Bronchus (tissue), 1 donor: ENCODE measurements around a stretch of chr16.

- PRO-cap, result no peak
Measured at GRCh38 chr16:50734763-50735136, 7.1 kb upstream of the CYLD start.

DNA sequence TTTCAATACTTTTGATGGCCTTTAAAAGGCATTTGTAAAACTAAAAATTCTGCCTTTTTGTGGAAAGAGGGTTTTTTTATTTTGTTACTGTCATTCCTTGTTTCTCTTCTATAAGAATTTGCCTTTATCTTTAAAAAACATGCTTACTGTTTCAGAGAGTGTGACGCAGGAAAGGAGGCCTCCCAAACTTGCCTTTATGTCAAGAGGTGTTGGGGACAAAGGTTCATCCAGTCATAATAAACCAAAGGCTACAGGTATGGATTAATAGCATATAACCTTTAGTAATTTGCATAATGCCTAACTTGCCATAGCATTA, 34.1 kb downstream of the CYLD start:
- PRO-cap, result no peak

GRCh38 chr16:50938787-50939084, 196.8 kb downstream of the CYLD start:
- PRO-cap, result no peak

GRCh38 chr16:51057952-51058404, 93.1 kb downstream of the SALL1 start:
- PRO-cap, result no peak

- PRO-cap, result no peak
Measured at GRCh38 chr16:51148128-51148484, 3.0 kb downstream of the SALL1 start.

- PRO-cap, result no peak
Measured at GRCh38 chr16:51391580-51392190, 240.6 kb upstream of the SALL1 start.

DNA sequence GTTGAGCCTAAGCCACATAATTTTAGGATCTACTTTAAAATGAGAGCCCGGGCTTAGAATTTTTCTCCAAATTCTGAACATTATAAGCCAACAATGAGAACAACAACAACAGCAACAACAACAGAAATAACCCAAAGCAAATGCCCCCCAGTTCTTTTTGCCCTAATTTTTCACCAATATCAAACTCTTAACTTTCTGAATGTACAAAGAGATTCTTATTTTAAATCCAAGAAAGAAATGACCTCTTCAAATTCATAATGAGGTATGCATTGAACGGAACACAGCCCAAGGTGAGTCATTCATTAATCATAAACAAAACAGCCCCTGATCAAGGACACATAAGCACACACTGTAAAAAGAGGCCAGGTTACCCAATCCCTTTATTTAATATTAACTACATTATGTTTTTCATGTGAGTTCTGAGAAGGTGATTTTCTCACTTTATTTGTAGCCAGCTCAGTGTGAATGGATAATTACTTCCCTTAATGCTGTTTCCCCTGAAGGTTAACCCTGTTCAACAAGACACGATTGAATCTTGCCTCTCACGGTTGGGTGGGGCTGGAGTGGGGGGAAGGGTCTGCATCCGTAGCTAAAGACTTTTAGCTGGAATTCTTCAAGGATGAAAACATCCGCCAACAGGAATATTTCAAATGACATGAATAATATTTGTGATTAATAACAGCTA, 257.2 kb upstream of the SALL1 start:
- PRO-cap, result no peak

DNA sequence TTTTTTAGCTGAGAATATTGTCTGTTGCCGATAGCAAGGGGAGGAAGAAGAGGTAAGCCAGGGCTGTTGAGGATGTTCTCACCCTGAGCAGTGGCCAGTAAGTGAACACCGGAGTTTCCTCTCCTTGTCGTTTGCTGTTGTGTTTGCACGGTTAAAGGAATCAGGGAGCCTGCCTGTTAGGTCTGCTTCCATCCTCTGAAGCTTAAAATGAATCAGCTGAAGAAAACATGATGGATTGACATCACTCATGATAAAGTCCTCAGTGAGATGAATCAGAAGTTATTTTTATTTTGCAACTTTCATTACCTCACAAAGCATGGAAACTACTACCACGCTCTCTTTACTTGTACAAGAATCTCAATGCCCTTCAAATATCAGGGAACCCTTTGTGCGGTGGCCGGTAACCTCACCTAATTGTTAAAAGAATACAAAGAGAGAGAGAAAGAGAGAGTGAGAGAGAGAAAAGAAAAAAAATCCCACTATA, 441.5 kb upstream of the SALL1 start:
- PRO-cap, result no peak

DNA sequence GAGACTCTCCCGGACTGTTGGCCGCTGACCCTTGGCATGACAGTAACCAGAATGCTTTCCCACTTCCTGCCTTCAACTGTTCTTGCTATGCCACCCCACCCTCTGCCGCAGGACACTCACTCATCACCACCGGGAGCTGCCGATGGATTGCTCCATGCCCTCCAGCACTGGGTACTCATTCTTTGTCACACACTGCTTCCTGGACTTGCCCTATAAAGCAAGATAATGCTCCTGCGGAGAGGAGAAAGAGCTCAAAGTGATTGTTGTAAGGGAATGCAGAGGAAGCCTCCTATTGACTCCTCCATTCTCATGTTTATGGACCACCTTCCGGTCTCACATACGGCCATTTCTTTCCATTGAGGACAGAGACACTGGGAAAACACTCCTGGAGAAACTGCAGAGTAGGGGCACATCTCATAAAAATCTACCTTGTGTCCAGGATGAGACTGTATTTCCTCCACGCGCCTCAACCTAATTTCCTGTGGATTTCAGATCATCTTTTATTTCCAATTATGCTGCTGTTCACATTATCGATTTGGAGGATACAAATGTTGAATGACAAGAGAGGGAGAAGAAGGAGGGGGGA, 485.9 kb upstream of the SALL1 start:
- PRO-cap, result no peak

- PRO-cap, result no peak
Measured at GRCh38 chr16:52449978-52450722, 96.8 kb downstream of the TOX3 start.

- PRO-cap, result no peak
Measured at GRCh38 chr16:52492742-52493301, 54.1 kb downstream of the TOX3 start.

DNA sequence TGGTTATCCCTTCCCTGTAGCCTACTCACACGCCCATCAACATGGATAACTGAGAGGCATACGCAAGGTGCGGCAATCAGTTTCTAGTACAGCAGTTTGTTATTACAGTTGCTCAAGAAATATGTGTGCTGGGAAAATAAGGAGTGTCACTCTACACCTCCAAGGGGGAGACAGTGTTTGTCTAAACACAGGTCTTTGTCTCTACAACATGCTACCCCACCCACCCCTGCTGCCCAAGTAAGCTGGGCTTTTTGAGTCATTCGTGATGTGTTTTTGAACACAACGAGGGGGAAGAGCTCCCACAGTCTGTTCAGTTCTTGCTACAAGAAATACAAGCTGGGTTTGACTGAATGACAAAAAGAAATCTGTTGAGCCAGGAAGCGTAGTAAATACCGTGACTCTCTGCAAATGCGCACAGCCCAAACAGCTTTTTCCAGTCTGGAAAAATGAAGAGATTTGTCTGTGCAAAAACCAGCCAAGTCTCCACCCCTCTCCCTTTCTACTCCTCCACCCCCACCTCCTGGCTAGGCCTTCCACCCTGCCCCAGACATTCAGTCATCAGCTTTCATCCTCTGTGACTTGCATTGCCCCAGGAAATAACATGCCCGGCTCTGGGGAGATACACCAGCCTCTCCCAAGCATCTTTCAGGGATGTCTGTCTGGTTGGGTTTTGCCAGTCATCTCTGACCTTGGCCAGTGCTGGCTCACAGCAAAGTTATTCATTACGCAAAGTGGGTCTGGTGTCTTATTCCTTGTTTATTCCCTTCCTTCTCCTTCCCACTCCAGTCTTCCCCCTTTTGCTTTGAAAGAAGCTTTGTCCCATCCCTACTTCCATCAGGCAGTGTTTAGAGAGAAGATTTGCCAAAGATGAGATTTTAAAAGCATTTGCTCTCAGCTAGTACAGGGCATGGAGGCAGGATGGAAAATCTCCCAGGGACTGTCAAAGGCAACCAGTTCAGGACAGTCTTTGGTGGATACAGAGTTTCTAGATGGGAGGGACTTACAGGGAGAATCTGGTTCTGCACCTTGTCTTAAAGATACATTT, 25.8 kb downstream of the CHD9 start:
- PRO-cap, result no peak

DNA sequence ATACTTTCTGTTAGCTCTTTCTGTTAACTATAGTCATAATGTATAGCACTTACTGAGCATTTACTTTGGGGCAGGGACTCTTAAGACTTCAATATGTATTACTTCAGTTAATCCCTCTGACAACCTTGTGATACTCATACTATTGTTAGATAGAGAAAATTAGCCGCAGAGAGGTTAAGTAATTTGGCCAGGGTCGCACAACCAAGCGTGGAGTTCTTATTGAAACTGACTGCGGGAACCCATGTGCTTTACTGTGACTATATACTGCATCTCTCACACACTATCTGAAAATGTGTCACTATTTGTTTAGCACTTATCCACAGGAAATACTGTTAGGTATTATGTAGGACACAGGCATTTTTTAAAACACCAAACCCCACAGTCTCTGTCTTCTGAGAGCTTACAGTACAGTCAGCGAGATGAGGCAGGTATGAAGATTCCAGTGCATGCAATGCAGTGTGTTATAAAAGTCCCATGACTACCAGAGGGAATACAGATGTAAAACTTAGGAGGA, 11.2 kb downstream of the RBL2 start:
- PRO-cap, result unidirectional peak, plus-strand start at position 388 of the sequence

DNA sequence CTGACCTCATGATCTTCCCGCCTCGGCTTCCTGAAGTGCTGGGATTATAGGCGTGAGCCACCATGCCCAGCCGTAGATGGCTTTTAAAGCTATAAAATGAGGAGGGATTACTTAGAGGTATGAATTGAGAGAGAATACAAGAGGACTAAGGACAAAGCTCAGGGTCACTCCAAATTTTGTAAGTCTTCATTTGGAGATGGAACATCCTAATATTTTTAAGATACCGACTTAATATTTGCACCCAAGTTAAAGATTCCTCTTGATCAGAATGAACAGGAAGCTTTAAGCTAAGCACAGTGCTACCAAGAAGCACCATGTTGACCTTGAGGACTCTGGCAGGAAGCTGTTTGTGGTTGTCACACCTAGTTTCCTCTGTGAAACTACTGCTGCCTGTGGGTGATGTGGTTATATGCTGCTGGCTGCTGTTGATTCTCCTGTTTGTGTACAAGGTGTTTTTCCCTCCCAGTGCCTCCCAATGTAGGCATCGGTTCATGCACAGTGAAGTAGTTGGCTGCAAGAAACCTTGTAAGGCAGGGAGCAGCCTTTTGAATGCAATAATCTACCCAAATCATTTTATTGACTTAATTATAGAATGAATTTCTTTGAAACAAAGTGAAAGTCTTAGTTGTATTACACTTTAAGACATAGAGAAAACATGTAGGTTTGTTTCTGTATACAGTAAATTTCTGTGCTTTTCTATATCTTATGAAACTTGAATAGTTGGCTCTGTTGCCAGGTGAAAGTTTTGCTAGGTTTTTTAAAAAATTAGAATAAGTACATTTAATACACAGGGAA, 23.4 kb downstream of the RBL2 start:
- PRO-cap, result no peak

GRCh38 chr16:53509772-53510809, 7.1 kb upstream of the AKTIP start:
- PRO-cap, result no peak

DNA sequence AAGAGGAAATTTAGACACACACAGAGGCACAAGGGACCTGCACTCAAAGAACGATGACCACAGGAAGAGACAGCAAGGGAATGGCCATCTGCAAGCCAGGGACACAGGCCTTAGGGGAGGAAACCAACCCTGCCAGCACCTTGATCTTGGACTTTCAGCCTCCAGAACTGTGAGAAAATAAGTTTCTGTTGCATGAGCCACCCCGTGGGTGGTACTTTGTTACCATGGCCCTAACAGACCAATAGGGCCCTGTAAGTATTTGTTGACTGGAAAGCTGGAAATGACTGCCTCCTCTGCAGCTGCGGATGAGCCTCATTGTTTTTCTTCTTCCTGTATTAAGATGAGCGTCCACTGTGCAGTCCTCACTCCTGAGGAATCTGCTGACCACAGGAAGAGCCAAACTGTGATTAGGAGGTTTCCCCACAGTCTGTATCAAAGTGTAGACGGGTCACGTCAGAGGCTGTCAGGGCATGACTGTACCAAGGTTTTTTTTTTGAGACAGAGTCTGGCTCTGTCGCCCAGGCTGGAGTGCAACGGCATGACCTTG, 12.2 kb upstream of the AKTIP start:
- PRO-cap, result no peak

DNA sequence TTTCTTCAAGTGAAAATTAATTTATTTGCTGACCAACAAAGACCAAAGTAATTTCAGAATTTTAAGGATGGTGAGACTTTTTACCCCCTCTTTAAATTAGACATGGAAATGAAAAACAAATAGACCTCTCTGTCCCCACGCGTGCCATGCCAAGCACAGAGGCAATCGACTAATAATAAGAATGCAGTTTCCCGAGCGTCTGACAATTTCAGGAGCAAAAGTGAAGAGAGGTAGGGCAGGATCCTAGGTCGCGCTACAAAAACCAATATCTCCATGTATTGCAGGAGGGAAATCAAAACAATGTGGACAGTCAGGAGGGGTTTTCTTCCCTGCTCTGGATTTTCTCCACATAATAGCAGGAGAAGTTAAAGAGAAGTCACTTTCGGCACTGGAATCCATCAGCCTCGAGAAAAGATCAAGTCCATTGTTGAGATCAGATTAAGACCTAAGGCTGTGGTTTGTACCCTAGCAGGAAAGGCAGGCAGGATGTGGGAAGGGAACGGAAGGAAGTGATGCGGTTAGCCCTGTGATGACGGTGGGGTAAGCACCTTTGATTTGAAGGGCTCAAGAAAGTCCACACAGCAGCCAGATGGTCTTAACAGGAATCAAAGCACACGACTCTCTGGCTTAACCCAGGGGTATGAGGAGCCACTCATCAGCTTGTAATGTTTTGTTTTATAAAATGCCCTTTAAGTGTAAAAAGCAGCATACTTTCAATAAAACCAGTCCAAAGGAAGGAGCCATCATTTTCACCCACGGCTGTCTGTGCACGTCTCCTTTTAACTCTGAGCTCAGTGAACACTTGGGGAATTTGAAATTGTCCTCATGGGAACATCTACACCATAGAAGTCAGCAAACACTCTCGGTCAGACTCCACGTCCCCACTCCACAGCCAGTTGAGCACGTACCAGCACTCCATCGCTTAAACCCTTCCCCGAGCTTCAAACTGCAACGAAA, 15.7 kb upstream of the AKTIP start:
- PRO-cap, result bidirectional peak, plus-strand start at position 588 of the sequence, minus-strand start at position 406 of the sequence

GRCh38 chr16:53549786-53550132, 46.8 kb upstream of the AKTIP start:
- PRO-cap, result no peak

DNA sequence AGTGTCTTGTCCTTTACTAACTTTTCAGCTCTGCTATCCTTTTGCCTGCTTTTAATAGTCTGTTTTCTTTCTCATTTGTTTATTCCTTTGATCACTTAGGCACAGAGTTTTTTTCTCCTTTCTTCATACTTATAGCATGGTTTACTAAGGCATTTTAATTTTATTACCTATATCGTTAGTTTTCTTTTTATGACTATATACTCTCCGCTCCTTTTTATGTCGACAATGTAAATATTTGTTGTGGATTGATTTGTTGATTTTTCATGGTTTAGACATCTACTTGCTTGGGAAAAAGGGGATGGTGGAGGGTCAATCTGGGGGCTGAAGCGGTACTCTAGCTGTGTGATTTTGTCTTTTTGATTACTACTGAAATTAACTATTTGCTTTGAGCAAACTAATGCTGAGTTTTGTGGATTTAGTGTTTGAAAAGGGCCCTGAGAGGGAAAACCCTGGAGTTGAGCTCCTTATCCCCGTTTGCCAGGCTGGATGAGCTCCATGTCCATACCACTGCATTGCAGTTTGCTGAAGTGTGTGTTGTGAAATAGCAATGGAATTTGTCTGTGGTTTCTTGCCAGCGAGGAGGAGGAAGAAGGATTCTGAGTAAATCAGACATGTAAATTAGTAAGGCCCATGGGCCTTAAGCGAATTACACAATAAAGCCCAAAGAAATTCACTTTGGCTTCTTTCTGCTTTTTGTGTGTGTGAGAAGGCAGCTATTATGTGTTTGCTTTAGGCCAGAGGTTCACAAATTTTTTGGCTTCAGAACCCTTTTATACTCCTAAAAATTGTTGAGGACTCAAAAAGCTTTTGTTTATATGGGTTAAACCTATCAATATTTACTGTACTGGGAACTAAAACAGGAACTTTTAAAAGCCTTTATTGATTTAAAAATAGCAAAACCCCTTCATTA, 72.0 kb downstream of the FTO start:
- PRO-cap, result no peak

DNA sequence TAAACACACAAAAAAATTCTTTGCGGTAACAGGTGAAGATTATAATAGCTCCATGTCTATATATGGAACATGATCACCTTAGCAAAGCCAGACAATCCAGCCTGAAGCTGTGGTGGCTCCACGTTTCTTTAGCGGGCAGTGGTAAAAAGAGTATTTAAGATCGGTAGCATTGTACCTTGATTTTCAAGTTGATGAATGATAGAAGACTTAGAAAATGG, 182.8 kb downstream of the FTO start:
- PRO-cap, result unidirectional peak, plus-strand start at position 90 of the sequence